Caco-2 (cell line): ENCODE measurements around the gene IQGAP1.

- PRO-cap: no peak
- RRBS: no CpG with 5 or more reads among the region's 8 CpGs
Measured at GRCh38 chr15:90015791-90016192, 14.7 kb downstream of the ZNF710 start.

GRCh38 chr15:90100380-90101012 lies 1.8 kb downstream of the IDH2 start:
- PRO-cap: no peak
- RRBS: no CpG with 5 or more reads among the region's 11 CpGs

- PRO-cap: no peak
- RRBS: no CpG with 5 or more reads among the region's 9 CpGs
Measured at GRCh38 chr15:90162943-90163399, 38.2 kb upstream of the SEMA4B start.

DNA sequence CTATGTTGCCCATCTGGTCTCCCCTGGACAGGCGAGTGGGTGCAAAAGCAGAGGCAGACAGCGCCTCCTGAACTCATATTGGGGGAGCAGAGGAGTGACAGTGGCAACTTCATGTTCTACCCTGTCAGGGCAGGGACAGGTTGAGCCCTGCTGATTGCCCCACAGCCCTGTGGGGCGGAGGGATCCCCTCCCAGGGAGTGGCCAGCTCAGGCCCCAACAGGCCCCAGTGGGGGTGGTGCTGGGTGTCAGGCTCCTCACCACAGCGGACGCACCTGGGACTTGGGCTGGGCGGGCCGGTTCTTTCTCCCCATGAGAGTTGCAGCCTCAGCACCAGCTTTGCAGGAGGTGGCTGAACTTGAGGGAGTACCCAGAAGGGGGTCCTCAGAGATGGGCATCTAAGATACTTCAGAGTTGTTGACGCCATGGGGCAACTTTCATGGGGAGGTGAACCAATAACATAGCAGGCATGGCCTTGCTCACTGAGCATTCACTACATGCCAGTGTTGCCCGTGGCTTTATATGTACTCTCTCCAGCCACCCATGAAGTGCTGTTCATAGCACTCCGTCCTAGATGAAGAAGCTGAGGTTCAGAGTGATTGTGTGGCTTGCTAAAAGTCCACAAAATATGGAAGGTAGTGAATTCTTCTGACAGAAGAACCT lies 10.0 kb upstream of the SEMA4B start:
- PRO-cap: no peak
- RRBS: no CpG with 5 or more reads among the region's 10 CpGs

GRCh38 chr15:90212673-90213097 lies 11.6 kb downstream of the SEMA4B start:
- PRO-cap: no peak
- RRBS: no CpG with 5 or more reads among the region's 19 CpGs

DNA sequence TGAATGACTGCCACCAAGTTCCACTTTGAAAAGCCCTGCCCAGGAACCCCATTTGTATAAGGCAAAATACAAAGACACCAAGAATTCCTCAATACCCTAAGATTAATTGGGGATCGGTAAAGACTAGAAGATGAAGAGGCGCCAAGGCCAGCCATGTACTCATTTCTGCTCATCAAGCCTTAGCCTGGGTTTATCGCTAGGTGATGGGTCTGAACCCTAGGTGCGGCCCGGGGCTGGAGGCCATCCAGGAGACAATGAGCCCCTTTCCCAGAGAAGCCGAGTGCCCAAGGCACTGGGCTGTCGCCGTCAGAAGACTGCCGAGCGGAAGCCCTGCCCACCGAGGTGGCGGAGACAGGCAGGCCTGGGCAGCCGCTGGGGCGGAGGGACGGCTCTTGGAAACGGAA lies 428 bp upstream of the NGRN start:
- PRO-cap: bidirectional peak, plus-strand start at position 348 of the sequence, minus-strand start at position 316 of the sequence
- RRBS: no CpG with 5 or more reads among the region's 16 CpGs

DNA sequence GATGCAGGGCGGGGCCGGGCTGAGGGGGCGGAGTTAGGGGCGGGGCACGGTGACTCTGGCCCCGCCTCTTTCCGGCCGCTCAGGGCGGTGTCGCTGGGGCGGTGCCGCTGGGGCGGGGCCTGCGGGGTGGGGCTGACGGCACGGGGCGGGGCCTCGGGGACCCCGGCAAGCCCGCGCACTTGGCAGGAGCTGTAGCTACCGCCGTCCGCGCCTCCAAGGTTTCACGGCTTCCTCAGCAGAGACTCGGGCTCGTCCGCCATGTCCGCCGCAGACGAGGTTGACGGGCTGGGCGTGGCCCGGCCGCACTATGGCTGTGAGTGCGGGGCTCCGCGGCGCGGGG lies at the start of gene IQGAP1:
Gene IQGAP1, plus strand, starts transcription at position 159 of the 340 bp plus-strand sequence.
- PRO-cap: bidirectional peak, plus-strand start at position 194 of the sequence, minus-strand start outside the sequence
- RRBS: 3% methylated on average over 24 of the region's 41 CpGs

DNA sequence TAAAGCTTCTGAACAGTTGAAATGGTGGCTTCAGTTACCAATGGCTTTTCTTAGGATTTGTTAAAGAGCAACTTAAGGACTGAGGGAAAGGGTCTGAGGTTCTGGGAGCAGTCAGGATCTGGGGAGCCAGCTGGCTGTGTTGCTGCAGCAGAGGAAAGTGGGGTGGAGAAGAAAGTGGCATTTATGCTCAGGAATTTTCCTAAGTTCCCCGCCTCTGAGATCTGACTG lies 37.6 kb downstream of the IQGAP1 start:
- PRO-cap: no peak
- RRBS: no CpG with 5 or more reads among the region's 1 CpG

GRCh38 chr15:90553371-90553893 lies 23.7 kb downstream of the CRTC3 start:
- PRO-cap: no peak
- RRBS: no CpG with 5 or more reads among the region's 9 CpGs

- PRO-cap: no peak
- RRBS: no CpG with 5 or more reads among the region's 5 CpGs
Measured at GRCh38 chr15:90564023-90564700, 34.4 kb downstream of the CRTC3 start.

GRCh38 chr15:90595627-90596376 lies 66.1 kb downstream of the CRTC3 start:
- PRO-cap: no peak
- RRBS: no CpG with 5 or more reads among the region's 9 CpGs

DNA sequence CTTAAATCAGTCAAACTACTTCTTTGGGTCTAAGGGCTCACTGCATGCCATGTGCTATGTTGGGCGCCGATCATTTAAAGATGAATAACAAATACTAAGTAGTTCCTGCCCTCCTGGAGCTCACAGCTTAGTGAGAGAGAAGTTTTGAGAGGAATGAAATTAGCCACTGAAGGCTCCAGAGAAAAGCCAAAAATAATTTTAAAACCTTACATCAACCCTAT lies 44.5 kb downstream of the BLM start:
- PRO-cap: no peak
- RRBS: no CpG with 5 or more reads among the region's 2 CpGs

GRCh38 chr15:90872141-90872605 lies 3.8 kb downstream of the FURIN start:
- PRO-cap: bidirectional peak, plus-strand start at chr15:90872184, minus-strand start at chr15:90871731
- RRBS: 1% methylated on average over 10 of the region's 27 CpGs

GRCh38 chr15:90872606-90873301 lies 4.4 kb downstream of the FURIN start:
- PRO-cap: no peak
- RRBS: no CpG with 5 or more reads among the region's 11 CpGs

- PRO-cap: no peak
- RRBS: no CpG with 5 or more reads among the region's 27 CpGs
Measured at GRCh38 chr15:90884943-90886002, 969 bp downstream of the FES start.

GRCh38 chr15:90914276-90914762 lies 11.2 kb downstream of the MAN2A2 start:
- PRO-cap: no peak
- RRBS: no CpG with 5 or more reads among the region's 11 CpGs

DNA sequence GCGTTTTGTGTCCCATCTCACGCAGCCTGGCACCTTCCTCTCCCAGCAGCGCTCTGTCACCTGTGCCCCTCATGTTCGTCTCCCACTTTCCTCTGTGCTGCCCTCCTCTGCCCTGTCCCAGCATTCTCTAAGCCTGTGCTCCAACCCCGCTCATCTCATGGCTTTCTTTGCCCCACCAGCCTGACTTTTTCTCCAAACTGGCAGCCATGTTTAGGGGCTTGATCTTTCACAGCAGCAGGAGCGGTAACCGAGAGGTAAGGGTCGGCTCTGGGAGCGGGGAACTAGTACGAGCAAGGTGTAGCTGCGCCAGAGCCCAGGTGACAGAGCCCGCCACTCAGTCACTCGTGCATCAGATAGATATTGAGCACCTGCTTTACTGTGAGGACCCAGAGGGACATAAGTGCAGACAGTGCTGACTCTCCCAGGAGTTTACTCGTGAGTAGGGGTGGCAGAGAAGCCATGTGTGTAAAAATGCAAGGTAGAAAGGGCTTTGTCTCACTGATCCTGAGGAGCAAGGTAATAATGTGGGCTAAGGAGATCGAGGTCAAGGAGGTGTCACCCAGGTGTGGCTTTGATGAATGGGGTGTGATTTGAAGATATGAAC lies 13.4 kb downstream of the MAN2A2 start:
- PRO-cap: no peak
- RRBS: no CpG with 5 or more reads among the region's 15 CpGs

DNA sequence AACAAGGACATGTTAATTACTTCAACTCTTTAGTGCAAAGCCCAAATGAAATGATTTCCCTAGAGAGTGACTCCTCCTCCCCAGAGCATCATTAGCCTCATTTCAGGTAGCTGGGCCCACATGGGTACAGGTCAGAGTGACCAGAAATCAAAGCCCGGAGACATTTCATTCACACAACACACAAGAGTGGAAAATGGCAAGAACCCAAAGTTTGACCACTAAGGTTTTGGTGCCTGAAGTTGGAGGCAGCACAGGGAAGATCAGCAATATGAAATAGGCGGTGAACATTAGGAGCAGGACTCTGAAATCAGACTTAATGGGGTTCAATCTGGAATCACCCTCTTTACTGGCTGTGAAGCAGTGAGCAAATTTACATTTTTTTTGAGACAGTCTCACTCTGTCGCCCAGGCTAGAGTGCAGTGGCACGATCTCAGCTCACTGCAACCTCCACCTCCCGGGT lies 19.6 kb downstream of the PRC1 start:
- PRO-cap: no peak
- RRBS: no CpG with 5 or more reads among the region's 5 CpGs

DNA sequence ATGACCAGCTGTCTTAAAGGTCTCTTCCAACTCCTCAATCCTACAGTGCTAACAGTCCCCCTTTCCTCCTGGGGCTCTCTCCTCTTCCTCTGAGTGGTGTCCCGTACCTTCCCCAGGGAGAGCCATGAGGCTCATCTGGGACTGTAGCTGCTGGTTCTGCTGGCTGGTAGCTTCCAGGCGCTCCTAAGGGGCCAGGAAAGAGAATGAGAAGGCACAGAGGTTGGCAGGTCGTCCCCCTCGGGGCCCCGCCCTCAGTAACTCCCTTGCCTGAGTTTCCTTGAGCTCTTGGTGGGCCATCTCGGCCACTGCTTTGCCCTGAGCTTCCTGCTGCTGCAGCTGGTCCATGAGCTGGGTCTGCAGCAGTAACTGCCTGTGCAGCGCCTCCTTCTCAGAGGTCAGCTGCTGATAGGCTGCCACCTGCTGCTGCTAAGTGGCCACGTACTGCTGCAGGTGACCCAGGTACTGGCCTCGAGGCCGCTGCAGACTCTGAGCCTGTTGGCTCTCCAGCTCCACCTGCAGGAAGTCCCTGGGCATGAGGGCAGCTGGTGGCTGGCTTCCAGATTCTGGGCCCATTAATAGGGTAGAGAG lies 10.5 kb upstream of the VPS33B start:
- PRO-cap: no peak
- RRBS: no CpG with 5 or more reads among the region's 10 CpGs

GRCh38 chr15:91100744-91101606 lies 918 bp downstream of the SV2B start:
- PRO-cap: no peak
- RRBS: no CpG with 5 or more reads among the region's 19 CpGs